GM23248 (cell line): ENCODE results near the gene PCIF1.

DNA sequence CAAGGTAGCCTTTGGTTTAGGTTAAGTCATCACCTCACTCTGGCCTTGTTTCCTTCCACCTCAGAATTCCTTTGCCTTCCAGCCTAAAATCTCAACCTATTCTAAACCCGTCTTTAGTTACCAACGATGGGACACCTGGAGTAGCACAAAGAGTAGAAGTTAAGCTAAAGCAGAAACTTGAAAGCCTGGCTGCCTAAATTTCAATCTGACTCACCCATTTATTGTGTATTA lies 1.6 kb downstream of the SDC4 start:
- RAMPAGE, long total RNA, result no peak

- RAMPAGE, long total RNA, result no peak
These were observed 857 bp downstream of the WFDC2 start for GRCh38 chr20:45470303-45470916.

GRCh38 chr20:45782771-45783570 lies 8.7 kb downstream of the WFDC3 start:
- RAMPAGE, long total RNA, result no peak

DNA sequence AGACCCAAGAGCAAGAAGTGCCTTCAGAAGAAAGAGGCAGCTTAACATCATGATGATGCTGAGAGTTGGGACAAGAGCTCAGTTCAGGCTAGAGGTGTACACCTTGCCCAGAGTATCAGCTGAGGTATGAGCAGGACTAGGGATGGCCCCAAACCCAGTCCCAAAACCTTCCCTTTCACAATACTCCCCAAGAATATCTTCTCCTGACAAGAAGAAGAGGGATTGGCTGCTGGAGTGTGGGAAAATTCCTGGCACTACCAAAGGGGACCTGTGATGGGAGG lies 1.8 kb downstream of the WFDC3 start:
- RAMPAGE, long total RNA, result no peak

DNA sequence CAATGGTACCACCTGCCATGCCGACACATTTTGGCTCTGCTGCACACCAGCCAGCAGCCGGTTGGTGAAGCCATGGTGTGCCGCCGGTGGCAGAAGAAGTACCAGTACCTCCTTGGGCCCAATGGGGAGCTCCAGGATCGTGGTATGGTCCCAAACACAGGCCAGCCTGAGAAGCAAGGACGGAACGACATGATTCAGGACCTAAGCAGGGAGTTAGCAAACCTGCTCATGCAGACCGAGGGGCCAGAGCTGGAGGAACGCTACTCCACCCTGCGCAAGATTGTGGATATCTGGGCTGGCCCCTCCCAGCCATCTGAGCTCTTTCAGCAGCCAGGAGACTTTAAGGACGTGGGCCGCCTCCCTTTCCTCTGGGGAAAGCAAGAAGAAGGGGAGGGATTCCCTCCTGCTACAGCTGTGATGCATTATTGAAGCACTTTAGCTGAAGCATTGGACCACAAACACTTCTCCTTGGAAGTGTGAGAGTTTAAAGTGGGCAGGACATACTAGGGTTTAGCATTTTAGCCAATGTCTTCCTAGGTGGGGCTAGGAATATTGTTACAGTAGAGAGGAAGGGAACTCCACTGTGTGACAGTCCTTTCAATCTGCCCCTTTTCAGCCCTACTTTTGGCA lies 2.7 kb upstream of the ZSWIM1 start:
- RAMPAGE, long total RNA, result no peak

- RAMPAGE, long total RNA, result no peak
These were observed 1.6 kb downstream of the NEURL2 start for GRCh38 chr20:45889523-45889722.

GRCh38 chr20:45934489-45934770 lies at the start of gene PCIF1:
Gene PCIF1 (plus strand): TSS chr20:45934683.
- RAMPAGE, long total RNA, result start-site peak on the plus strand at chr20:45934681-45934703, 54 and 37 reads in 2 replicates

DNA sequence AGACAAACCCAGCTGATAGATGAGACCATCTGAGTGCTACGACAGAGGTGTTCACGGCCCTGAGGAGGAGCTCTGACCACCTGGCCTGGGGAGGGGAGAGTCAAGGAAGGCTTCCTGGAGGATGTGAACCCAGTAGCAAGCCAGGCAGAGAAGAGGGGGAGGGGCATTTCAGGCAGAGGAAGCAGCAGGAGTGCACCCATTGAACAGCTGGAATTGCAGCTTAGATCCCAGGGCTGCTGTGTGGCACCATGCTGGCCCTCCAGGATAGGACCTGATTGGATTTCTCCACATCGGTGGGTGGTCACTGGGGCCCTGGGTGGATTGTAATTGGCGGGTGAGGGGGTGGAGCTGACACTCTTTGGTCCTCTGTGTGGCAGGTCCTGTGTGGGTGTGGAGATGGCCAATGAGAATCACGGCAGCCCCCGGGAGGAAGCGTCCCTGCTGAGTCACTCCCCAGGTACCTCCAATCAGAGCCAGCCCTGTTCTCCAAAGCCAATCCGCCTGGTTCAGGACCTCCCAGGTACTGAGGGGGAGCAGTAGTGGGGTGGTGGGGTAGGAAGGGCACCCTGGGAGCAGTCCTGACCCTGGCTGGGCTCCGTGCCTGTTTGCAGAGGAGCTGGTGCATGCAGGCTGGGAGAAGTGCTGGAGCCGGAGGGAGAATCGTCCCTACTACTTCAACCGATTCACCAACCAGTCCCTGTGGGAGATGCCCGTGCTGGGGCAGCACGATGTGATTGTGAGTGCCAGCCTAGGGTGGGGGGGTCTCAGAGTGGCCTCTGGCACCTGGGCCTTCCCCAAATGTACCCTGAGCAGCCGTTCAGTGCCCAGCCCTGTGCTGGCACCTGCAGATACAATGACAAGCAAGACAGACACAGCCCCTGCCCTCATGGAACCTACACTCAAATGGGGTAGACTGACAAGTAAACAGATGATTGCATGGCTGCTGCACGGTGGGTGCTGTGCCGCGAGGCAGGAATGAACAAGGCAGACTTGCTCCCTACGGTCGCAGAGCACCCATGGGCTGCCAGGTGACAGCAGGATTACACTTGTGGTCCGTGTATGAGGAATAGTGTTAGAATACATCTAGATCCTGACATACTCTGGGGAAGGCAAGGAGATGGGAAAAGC lies 4.5 kb downstream of the PCIF1 start:
- RAMPAGE, long total RNA, result no peak

GRCh38 chr20:45970842-45971091 lies 1.2 kb downstream of the ZNF335 start:
- RAMPAGE, long total RNA, result no peak

GRCh38 chr20:46013789-46014612 lies 5.3 kb downstream of the MMP9 start:
- RAMPAGE, long total RNA, result no peak

GRCh38 chr20:46081660-46082494 lies 7.9 kb downstream of the NCOA5 start:
- RAMPAGE, long total RNA, result no peak

GRCh38 chr20:46088698-46089771 lies 727 bp downstream of the NCOA5 start:
- RAMPAGE, long total RNA, result no peak

DNA sequence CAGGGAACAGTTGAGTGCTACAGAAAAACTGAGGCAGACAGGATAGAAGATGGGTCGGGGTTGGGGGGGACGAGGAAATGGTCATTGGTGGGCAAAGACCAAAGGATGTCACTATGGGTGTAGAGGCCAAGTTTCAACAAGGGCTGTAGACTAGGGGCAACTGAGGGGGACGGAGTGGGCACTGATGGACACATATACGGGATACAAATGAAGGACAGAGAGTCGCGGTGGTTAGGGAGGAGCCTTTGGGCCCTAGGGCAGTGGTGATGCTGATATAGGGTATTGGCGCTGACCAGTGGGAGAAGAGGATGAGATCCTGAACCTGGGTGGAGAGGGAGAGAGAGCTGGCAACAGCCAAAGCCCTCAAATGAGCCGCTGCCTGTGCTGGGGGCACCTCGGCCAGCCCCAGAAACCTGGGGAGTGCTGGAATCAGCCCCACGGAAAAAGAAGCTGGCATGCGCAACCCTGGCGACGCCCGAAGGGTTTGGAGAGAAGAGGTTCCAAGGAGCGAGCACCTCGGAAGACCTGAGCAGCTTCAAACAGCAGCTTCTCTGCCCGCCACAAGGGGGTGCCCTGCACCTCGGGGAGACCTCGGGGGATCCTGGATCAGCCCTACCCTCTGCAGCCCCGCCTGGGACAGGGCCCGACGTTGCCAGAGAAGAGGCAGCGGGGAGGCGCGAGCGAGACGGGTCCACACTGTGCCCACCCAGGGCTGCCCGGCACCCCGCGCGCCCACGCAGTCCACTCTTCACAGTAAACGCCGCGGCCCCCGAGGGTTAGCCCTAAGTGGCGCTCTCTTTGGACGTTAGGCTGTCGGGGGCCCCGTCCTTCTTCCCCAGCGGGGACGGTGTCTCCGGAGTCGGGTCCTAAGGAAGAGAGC lies 1.4 kb downstream of the CDH22 start:
- RAMPAGE, long total RNA, result no peak

DNA sequence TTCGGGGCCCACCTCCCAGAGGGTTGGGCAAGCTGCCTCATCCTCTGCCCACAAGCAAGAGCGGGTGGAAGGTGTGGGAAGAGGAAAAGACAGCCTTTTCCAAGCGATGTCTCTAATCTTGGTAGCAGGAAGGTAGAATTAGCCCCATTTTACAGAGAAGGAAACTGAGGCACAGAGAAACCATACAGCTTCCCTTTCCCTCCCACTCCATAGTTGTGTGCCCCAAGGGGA lies 174 bp upstream of the OCSTAMP start:
- RAMPAGE, long total RNA, result no peak

GRCh38 chr20:46823170-46823613 lies 71.5 kb upstream of the EYA2 start:
- RAMPAGE, long total RNA, result no peak

GRCh38 chr20:46895515-46896322 lies 1.1 kb downstream of the EYA2 start:
- RAMPAGE, long total RNA, result no peak

- RAMPAGE, long total RNA, result no peak
These were observed 151.0 kb downstream of the ZMYND8 start for GRCh38 chr20:47205474-47205995.

DNA sequence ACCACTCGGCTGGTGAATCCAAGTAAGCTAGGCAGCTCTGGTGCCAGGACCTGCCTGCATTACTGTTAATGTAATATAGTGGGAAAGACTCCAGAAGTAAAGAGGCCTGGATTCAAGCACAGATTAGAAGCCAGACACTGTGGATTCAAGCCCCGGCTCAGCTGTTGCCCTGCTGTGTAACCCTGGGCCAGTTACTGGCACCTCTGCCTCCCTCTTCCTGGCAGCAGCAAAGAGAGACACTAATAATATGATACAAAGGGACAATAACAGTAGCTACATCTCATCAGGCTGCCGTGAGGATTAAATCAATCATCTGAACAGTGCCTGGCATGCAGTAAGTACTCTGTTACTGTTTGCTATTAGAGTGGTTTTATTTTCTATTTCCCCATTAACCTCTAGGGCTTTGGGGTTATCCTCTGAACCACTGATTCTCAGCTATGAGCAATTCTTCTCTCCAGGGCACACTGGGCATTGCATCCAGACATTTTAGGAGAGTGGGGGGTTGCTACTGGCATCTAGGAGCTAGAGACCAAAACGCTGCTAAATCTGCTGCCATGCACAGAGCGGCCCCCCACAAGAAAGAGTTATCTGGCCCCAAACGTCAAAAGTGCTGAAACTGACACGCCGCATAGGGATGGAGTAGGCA lies 92.9 kb downstream of the ZMYND8 start:
- RAMPAGE, long total RNA, result no peak

DNA sequence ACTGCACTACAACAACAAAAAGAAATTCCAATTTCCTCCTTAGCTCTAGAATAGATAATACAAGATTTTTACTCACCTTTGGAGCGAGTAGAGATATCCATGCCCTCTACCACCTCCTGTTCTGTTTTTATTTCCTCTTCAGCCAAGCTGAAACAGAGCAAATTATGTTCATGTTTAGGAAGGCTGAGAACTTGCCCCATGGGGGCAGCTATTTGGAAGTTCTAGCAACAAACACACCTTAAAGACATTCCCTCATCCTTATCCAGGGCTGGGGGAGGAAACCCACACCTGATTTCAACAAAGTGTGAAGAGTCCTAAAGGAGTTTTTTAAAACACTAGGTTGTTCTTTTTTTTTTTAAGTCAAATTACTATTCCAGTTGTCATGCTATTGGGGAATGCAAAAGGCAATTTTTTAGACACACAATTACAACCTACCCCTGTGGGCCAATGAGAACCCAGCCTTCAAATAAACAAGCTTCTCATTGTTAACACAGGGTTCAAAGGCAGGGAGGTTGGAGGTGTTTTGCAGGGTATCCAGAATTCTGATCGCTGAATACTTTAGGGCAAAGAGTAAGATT lies 8.6 kb downstream of the ZMYND8 start:
- RAMPAGE, long total RNA, result no peak

DNA sequence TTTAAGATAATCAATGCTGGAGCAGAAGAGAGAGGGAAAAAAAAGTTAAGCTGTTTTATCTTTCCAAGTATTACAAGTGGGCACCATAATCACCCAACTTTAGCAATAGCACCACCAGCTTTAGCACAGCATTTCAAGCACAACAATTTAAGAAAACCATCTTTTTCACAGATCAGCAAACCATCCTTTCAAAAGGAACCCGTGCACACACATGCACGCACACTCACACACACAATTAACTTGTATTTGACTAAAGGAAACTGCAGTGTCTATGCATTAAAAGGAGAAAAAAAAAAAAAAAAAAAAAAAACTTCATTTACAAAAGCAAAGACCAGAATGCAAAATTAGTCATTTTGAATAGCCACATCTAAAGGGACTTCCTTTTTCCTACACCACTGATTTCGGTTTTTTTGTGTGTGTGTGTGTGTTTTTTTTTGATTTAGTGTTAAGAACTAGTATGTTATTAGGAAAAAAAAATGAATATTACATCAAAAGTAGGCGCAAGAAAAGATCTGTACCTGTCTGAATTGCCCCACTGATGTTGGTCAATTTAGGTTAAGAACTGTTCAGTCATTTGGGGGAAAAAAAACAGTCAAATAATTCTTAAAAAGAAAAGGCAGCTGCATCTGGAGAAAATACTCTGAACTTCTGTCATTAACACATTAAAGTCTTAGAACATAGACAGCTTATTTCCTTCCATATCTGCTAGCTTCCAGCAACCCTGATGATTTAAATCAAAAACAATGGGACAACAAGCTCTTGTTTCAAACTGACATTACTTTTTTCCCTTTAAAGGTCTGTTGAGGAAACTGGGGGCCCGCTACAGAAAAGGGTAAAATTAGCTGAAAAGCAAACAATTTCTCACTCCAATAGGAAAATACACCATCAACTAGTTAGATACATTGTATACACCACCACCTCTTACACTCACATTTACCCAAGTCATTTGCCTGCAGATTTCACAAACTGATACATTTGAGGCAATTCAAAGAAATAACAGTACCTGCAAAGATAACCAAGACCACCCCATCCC lies 6.1 kb downstream of the ZMYND8 start:
- RAMPAGE, long total RNA, result no peak